ENCODE measurements around a stretch of chr9.

DNA sequence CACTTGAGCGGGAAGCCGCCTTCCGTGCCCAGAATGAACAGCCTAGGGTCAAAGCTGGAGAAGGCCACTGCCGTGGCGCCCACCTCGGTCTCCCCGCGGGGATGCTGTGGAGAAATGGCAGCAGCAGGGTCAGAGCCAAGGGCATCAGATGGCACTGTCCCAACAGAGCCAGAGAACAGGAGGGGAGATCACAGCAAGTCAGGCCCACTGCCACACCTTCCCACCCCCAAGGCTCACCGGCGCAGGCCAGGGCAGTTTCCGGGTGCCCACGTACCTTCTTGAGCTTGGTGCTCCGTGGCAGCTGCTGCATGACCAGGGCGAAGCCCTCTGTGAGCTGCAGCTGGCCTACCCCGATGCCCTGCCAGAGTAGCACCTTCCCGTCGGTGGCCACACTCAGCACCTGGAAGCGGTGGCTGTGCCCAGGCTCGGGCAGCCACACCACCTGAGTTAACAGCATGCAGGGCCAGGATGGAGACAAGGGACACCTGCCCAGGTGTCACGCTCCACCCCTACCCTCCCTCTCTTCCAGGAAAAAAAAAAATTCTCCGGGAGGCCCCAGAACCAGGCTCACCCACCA lies 21.7 kb downstream of the DYNC2I2 start:
- PRO-cap, result no peak
CAGE:
- cytosol, long polyA minus RNA, result no peak
- cytosol, long polyA plus RNA, result no peak
- long polyA plus RNA, result no peak
- nucleus, long polyA minus RNA, result no peak
- nucleus, long polyA plus RNA, result no peak

DNA sequence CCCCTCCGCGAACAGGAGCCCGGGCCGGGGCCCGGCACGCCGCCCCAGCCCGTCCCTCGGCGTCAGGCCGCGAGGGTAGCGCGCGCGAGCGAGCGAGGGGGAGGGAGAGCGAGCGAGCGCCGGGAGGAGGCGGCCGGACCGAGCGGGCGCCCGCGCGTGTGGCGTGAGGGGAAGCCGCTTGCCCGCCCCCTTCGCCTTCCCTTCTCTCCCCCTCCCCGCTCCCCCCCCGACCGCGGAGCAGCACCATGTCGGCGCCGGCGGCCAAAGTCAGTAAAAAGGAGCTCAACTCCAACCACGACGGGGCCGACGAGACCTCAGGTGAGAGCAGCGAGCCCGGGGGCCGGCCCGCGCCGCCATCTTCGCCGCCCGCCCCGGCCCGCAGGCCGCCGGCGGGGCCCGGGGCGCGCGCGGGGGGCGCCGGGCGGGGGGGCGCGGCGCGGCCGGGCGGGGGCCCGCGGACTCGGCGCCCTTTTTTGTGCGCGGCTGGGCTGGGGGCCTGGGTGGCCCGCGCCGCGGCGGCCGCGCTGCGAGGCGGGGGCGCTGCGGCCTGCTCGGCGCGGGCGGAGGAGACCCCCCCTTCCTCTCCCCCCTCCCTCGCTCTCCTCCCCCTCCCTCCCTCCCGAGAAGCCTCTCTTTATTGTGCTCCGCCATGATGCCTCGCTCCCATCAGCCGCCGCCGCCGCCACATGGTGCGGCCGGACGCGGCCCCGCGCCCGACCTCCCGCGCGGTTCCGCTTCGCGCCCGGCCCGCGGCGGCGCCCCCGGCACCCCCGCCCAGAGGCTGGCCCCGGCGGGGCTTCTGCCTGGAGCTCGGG lies 523 bp downstream of the SET start:
- PRO-cap, result bidirectional peak, plus-strand start at position 105 of the sequence, minus-strand start at position 163 of the sequence; bidirectional peak, plus-strand start at position 637 of the sequence, minus-strand start at position 357 of the sequence
CAGE:
- cytosol, long polyA minus RNA, result no peak
- cytosol, long polyA plus RNA, result start-site peak on the plus strand centred at position 217 of the sequence, 185 bp wide, 719 and 1,219 reads in 2 replicates
- long polyA plus RNA, result start-site peak on the plus strand centred at position 217 of the sequence, 190 bp wide, 1,111 and 795 reads in 2 replicates
- nucleus, long polyA minus RNA, result start-site peak on the plus strand centred at position 258 of the sequence, 98 bp wide, 152 reads
- nucleus, long polyA plus RNA, result start-site peak on the plus strand centred at position 218 of the sequence, 187 bp wide, 316 and 563 reads in 2 replicates

GRCh38 chr9:128724707-128725377 lies 915 bp upstream of the ZDHHC12 start:
- PRO-cap, result bidirectional peak, plus-strand start at chr9:128725106, minus-strand start at chr9:128724939
CAGE:
- cytosol, long polyA minus RNA, result no peak
- cytosol, long polyA plus RNA, result no peak
- long polyA plus RNA, result no peak
- nucleus, long polyA minus RNA, result no peak
- nucleus, long polyA plus RNA, result no peak

GRCh38 chr9:128727562-128728225 lies 3.8 kb upstream of the ZDHHC12 start:
- PRO-cap, result no peak
CAGE:
- cytosol, long polyA minus RNA, result no peak
- cytosol, long polyA plus RNA, result no peak
- long polyA plus RNA, result no peak
- nucleus, long polyA minus RNA, result no peak
- nucleus, long polyA plus RNA, result no peak

- PRO-cap, result no peak
CAGE:
- cytosol, long polyA minus RNA, result no peak
- cytosol, long polyA plus RNA, result no peak
- long polyA plus RNA, result no peak
- nucleus, long polyA minus RNA, result start-site peak on the minus strand at chr9:128770838-128770940, 11 reads
- nucleus, long polyA plus RNA, result no peak
Measured at GRCh38 chr9:128770800-128771041, 1.0 kb downstream of the ZER1 start.

DNA sequence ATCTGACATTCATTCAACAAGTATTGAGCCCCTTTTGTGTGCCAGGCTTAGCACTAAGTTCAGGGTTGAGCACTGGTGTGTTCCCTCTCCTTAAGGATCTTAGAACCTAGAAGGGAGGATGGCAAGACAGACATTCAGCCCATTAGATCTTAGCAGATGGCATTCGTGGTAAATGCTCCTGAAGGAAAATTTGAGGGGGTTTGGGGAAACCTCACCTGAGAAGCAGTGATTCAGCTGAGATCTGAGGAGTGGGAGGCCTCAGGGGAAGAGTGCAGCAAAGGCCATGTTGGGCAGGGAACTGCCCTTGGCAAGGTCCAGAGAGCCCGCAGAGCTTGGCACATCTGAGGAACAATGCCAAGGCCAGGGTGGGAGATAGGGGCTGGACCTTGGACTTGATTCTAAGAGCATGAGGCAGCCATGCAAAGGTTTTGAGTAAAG lies 5.8 kb downstream of the TBC1D13 start:
- PRO-cap, result no peak
CAGE:
- cytosol, long polyA minus RNA, result no peak
- cytosol, long polyA plus RNA, result no peak
- long polyA plus RNA, result no peak
- nucleus, long polyA minus RNA, result no peak
- nucleus, long polyA plus RNA, result no peak

DNA sequence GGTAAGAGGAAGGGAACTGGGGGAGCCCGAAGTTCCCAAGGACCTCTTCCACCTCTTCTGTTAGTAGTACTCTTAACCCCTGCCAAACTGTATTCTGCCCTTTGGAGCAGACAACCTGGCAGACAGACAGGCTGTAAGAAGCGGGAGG lies 1.2 kb downstream of the LRRC8A start:
- PRO-cap, result bidirectional peak, plus-strand start outside the sequence, minus-strand start at position 96 of the sequence
CAGE:
- cytosol, long polyA minus RNA, result no peak
- cytosol, long polyA plus RNA, result no peak
- long polyA plus RNA, result no peak
- nucleus, long polyA minus RNA, result no peak
- nucleus, long polyA plus RNA, result no peak

GRCh38 chr9:129023555-129024165 lies 4.5 kb downstream of the SH3GLB2 start:
- PRO-cap, result no peak
CAGE:
- cytosol, long polyA minus RNA, result no peak
- cytosol, long polyA plus RNA, result no peak
- long polyA plus RNA, result no peak
- nucleus, long polyA minus RNA, result no peak
- nucleus, long polyA plus RNA, result no peak

DNA sequence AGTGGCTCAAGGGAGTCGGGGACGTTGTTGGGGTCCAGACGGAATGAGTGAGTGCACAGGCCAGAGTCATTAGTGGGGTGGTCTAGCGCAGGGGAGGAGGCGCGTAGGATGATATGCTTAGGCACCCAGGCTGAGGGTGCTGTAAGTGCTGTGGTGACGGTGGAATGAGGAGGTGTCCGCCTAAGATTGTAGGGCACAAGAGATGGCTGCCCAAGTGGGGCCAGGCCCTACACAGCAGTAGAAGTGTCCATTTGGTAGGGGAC lies 704 bp downstream of the MIGA2 start:
- PRO-cap, result no peak
CAGE:
- cytosol, long polyA minus RNA, result no peak
- cytosol, long polyA plus RNA, result no peak
- long polyA plus RNA, result no peak
- nucleus, long polyA minus RNA, result no peak
- nucleus, long polyA plus RNA, result no peak

- PRO-cap, result no peak
CAGE:
- cytosol, long polyA minus RNA, result no peak
- cytosol, long polyA plus RNA, result no peak
- long polyA plus RNA, result no peak
- nucleus, long polyA minus RNA, result no peak
- nucleus, long polyA plus RNA, result no peak
Measured at GRCh38 chr9:129075722-129076537, 5.0 kb upstream of the DOLPP1 start.

DNA sequence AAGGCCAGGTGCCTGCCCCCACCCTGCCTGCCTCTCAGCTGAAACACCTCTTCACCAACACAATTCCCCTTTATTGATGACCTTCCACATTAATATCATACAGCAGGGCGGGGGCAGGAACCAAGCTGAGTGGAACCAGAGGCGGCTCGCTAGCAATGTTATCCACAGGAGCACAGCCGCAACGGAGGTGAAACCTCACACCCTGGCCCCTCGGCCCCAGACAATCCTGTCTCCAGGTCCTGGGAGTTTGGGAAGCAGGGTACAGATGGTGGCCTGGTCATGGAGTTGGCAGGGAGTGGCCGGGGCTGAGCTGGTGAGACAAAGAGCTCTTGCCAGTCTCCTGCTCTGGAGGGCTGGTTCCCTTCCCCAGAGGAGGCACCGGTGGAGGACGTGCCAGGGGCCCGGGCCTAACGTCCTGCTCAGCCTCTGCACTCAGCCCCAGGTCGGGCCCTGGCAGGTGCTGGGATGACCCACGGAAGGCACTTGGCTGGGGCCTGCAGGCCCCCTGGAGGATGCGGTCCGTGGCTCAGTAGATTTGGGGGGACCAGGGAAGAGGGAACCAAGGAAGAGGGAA lies 13.9 kb downstream of the DOLPP1 start:
- PRO-cap, result no peak
CAGE:
- cytosol, long polyA minus RNA, result start-site peak on the minus strand centred at position 203 of the sequence, 5 bp wide, 17 reads
- cytosol, long polyA plus RNA, result no peak
- long polyA plus RNA, result no peak
- nucleus, long polyA minus RNA, result no peak
- nucleus, long polyA plus RNA, result no peak

DNA sequence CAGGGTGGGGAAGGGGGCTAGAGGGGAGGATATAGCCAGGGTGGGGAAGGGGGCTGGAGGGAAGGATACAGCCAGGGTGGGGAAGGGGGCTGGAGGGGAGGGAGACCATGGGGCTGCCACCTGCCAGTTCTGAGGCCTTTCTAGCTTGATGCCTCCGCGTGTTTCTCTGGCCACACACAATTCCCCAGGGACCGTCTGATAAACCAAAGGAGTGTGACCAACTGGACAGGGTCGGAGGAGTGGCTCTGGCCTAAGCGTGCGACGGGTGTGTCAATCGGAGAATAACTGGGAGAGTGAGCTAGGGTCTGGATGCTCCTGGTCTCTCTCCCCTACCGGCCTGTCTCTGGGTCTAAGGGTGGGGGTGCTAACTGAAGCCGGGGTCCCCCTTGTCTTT lies 734 bp downstream of the CRAT start:
- PRO-cap, result unidirectional peak, plus-strand start at position 280 of the sequence
CAGE:
- cytosol, long polyA minus RNA, result no peak
- cytosol, long polyA plus RNA, result no peak
- long polyA plus RNA, result no peak
- nucleus, long polyA minus RNA, result no peak
- nucleus, long polyA plus RNA, result no peak

GRCh38 chr9:129114672-129115020 lies 3.4 kb downstream of the PTPA start:
- PRO-cap, result no peak
CAGE:
- cytosol, long polyA minus RNA, result no peak
- cytosol, long polyA plus RNA, result no peak
- long polyA plus RNA, result no peak
- nucleus, long polyA minus RNA, result no peak
- nucleus, long polyA plus RNA, result no peak

GRCh38 chr9:129145703-129146326 lies 32.2 kb downstream of the IER5L start:
- PRO-cap, result no peak
CAGE:
- cytosol, long polyA minus RNA, result no peak
- cytosol, long polyA plus RNA, result no peak
- long polyA plus RNA, result no peak
- nucleus, long polyA minus RNA, result no peak
- nucleus, long polyA plus RNA, result no peak

DNA sequence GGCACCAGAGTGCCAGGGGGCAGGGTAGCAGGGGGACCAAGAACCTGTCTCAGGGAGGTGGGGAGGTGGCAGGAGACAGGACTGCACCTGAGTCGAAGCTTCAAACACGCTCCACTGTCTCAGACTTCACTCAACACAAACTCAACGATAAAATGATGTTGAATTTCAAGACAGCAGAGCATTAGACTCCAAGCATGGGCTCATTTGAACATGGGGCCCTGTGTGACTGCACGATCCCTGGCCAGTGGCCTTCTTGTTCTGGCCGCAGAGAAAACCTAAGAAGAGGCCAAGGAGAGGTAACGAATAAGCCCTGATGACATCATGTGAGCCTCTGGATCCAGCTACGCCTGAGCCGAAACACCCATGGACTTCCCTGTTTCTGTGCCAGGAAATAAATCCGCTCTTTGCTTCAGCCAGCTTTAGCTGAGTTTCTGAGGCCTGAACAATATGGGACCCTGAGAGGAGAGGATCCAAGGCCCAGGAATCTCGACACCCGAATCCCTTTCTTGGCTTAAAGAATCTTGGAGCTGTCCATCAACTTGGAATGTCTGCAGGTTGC lies 13.9 kb downstream of the IER5L start:
- PRO-cap, result no peak
CAGE:
- cytosol, long polyA minus RNA, result no peak
- cytosol, long polyA plus RNA, result no peak
- long polyA plus RNA, result no peak
- nucleus, long polyA minus RNA, result no peak
- nucleus, long polyA plus RNA, result no peak

DNA sequence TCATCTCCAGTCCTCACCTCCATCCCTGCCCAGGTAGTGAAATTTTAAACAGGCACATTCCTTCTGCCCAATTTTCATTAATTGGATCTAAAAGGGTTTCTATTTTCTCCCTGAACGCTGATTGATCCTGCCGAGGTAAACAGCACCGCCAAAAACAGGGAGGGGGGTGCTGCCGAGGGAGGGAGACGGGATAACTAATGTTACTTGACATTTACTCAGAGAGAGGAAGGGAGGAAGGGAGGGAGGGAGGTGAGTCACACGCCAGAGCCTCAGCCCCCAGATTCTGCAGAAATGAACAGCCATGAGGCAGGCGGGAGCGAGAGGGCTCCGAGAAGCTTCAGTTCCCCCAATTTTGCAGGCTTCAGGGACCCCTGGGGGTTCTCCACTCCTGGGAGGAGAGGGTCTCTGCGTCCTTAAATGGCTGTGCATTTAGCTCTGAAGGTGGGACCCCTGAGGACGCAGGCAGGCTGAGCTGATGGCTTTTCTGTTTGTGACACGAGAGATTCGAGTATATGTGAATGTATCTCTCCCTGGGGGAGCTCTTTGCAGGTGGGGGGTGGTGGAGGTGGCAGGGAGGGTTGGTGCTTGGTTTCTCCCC lies 59.1 kb upstream of the IER5L start:
- PRO-cap, result no peak
CAGE:
- cytosol, long polyA minus RNA, result no peak
- cytosol, long polyA plus RNA, result no peak
- long polyA plus RNA, result no peak
- nucleus, long polyA minus RNA, result no peak
- nucleus, long polyA plus RNA, result no peak

- PRO-cap, result no peak
CAGE:
- cytosol, long polyA minus RNA, result no peak
- cytosol, long polyA plus RNA, result no peak
- long polyA plus RNA, result no peak
- nucleus, long polyA minus RNA, result no peak
- nucleus, long polyA plus RNA, result no peak
Measured at GRCh38 chr9:129253900-129254743, 76.1 kb upstream of the IER5L start.

DNA sequence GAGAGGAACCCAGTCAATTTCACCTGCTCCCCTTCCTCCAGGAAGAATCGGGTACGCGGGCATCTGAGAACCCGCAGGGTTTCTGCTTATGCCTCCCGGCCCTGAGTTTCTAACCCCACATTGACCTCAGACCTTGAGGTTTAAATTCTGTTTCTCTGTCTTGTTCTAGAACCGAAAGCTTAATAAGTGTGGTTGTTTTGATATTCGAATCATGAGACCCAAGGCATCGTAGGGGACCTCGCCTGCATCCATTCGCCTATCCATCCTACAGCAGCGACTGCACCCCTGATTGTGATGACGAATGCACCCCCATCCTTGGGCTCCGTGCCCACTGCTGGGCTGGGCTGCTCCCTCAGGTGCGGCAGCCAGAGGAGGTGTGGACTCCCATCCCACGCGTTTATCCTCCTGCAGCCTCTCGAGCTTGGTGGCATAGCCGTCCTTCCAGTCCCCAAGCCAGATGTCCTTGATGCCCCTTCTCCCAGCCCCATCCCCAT lies 80.8 kb upstream of the IER5L start:
- PRO-cap, result no peak
CAGE:
- cytosol, long polyA minus RNA, result no peak
- cytosol, long polyA plus RNA, result no peak
- long polyA plus RNA, result no peak
- nucleus, long polyA minus RNA, result no peak
- nucleus, long polyA plus RNA, result no peak

GRCh38 chr9:129351004-129351706 lies 173.1 kb upstream of the IER5L start:
- PRO-cap, result no peak
CAGE:
- cytosol, long polyA minus RNA, result no peak
- cytosol, long polyA plus RNA, result no peak
- long polyA plus RNA, result no peak
- nucleus, long polyA minus RNA, result no peak
- nucleus, long polyA plus RNA, result no peak

GRCh38 chr9:129404977-129405465 lies 215.9 kb downstream of the C9orf50 start:
- PRO-cap, result no peak
CAGE:
- cytosol, long polyA minus RNA, result no peak
- cytosol, long polyA plus RNA, result no peak
- long polyA plus RNA, result no peak
- nucleus, long polyA minus RNA, result no peak
- nucleus, long polyA plus RNA, result no peak